Aortic smooth muscle cell (primary cell): ENCODE measurements around a stretch of chr17.

DNA sequence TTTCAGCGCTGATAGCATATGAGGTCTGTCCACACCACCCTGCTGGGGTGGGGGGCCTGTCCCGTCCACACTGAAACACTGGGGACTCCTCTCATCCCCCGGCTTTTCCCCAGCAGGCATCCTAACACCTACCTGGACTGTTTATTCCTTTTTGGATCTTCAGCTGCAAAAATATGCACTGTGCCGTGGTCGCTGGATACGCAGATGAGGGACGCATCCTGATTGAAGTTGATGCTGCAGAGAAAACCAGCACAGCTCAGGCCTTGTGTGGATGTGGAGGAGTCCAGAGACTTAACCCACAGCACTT is 31.1 kb downstream of the WDR45B start:
- RRBS: no CpG with 5 or more reads among the region's 7 CpGs

GRCh38 chr17:82636274-82637125 is 11.7 kb downstream of the WDR45B start:
- RRBS: no CpG with 5 or more reads among the region's 12 CpGs

DNA sequence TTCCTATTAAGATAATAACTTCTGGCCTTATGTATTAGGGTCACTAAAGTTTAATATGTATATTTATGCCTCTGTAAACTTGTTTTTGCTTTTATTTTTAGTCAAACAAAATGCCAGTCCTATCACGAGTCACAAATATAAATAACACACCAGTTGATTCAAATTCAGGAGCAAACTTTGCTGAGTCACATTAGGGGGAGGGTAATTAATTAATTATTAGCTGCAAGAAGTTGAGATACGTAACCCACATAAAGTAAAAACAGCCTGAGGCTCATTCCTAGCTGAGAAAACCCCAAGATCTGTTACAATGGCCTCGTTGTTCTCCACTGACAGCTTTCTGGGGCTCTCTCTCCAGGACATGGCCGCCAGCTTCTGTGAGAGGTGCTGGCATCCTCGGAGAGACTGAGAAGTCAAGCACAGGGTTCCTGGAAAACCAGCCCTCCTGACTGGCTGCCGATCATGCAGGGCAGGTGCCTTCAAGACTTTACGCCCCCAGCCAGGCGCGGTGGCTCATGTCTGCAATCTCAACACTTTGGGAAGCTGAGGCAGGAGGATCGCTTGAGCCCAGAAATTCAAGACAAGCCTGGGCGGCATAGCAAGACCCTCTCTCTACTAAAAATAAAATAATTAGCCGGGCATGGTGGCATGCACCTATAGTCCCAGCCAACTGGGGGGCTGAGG is 11.1 kb downstream of the RAB40B start:
- RRBS: no CpG with 5 or more reads among the region's 12 CpGs

DNA sequence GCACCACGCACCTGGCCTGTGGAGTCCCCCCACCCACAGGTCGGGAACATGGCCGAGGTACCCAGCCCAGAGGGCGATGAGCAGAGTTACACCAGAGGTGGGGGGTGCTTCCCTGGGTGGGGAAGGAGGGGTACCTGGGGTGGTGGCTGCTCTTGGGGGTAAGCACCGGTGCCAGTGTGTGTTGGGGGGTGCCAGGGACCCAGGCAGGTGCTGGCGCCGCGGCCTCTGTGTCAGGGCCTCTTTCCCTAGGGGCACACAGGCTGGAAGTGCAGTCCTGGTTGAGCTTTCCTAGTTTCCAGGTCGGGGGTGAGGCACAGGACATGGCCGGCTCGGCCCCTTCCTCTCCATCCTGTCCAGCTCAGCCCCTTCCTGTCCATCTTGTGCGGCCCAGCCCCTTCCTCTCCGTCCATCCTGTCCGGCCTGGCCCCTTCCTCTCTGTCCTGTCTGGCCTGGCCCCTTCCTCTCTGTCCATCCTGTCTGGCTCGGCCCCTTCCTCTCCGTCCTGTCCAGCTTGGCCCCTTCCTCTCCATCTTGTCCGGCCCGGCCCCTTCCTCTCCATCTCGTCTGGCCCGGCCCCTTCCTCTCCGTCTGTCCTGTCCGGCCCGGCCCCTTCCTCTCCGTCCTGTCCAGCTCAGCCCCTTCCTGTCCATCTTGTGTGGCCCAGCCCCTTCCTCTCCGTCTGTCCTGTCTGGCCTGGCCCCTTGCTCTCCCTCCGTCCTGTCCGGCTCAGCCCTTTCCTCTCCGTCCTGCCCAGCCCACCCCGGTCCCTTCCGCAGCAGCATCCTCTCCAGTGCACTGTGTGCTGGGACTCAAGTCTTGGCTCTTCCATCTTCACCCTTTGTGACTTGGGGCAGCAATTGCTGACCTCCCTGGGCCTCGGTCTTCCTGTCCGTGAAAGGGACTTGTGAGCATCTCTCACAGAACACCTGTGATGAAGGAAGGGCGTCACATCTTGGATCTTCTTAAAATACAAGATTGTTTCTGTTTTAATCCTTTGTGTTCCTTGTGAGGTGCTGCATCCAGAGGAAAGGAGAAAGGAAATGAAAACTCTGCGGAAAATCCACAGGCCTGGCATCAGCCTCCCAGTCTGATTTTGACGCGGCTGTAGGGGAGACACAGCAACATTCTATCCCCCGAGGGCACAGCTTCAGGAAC is 5.4 kb upstream of the ZNF750 start:
- RRBS: 100% methylated on average over 5 of the region's 37 CpGs

DNA sequence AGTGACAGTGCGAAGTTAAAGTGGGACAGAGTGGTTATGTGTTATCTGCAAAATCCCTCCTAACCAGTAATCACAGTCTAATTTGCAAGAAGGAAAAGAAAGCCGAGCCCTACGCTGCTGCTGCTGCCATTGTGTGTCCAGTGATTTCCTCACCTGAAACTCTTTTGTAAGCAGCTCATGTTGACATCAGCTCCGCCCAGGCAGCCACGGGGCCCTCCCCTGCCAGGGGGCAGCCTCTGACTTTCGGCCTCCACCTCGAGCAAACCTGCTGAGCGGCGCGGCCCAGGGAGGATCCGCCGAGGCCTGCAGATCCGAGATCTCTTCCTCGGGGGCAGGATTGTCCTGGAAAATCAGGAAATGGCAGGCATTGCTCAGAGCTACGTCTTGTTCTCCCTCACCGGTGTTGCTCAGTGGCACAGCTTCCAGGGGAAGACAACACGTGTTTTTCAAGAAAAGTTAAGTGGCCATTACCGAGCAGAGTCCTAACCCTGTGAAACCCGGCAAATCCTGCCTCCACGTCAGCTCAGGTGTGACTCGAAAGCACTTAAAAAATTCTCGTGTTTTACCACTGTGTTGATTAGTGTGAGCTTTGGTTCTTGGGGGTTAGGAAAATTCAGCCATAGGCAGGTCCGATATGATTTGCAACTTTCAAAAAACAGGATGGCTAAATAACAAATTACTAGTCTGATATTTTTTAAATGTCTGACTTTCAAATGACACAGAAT is 35.7 kb upstream of the ZNF750 start:
- RRBS: 95% methylated on average over 3 of the region's 23 CpGs

DNA sequence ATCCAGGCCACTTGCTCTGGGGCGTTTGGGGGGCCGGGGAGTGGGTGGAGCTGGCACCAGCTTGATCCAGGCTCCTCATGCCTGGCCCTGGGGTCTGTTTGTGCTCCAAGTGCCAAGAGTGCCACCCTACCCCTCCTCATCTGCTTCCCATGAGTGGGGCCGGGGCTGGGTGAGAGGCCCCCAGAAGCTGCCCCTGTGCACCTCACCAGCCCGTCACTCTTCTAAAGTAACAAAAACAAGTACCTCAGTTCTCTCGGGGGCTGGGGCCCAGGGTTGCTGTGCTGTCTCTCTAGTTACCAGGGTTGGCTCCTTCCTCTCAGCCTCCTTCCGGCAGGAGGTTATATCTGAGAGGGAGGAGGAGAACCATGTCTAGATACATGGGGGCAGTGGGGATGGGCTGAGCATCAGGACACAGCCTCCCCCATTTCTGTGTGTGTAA is 101.9 kb upstream of the ZNF750 start:
- RRBS: no CpG with 5 or more reads among the region's 6 CpGs

- RRBS: no CpG with 5 or more reads among the region's 12 CpGs
Observed at GRCh38 chr17:82947386-82948142, 104.0 kb downstream of the B3GNTL1 start.

GRCh38 chr17:82985867-82986511 is 65.6 kb downstream of the B3GNTL1 start:
- RRBS: 58% methylated on average over 2 of the region's 21 CpGs

DNA sequence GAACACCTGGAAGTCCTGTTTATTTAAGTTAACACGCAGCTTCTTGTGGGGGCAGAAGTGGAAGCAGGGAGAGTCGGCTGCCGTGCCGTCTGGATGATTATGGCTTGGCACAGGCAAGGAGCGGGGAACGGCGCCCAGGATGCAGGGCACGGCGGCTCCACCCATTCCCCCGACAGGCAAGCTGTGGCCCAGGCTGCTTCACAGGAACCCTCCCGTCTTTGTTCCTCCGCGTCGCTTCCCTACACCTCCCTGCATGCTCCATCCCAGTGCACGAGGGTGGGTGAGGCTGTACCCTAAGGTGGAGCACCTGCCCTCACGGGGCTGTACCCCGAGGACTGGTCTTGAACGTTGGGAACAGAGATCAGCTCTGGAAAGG is 40.9 kb downstream of the B3GNTL1 start:
- RRBS: no CpG with 5 or more reads among the region's 18 CpGs

DNA sequence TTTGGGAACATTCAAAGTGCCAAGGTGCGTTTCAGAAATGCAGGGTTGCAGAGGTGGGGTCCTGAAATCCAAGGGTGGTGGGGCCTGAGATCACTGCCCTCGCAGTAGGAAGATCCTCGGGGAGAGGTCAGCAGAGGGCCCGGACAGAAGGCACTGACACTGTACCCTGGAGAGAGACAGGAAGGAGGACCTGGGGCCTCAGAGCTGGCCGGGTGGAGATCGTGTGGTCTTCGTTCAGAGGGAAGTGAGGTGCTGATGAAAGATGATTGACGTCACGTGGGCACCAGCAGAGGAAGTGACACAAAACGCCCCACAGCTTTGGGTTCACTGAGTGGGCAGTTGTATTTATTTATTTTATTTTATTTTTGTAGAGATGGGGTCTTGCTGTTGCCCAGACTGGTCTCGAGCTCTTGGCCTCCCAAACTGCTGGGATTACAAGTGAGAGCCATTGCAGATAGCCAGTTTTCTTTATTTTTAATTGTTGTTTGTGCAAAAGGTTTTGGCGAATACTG is 2.5 kb upstream of the B3GNTL1 start:
- RRBS: 96% methylated on average over 2 of the region's 12 CpGs

DNA sequence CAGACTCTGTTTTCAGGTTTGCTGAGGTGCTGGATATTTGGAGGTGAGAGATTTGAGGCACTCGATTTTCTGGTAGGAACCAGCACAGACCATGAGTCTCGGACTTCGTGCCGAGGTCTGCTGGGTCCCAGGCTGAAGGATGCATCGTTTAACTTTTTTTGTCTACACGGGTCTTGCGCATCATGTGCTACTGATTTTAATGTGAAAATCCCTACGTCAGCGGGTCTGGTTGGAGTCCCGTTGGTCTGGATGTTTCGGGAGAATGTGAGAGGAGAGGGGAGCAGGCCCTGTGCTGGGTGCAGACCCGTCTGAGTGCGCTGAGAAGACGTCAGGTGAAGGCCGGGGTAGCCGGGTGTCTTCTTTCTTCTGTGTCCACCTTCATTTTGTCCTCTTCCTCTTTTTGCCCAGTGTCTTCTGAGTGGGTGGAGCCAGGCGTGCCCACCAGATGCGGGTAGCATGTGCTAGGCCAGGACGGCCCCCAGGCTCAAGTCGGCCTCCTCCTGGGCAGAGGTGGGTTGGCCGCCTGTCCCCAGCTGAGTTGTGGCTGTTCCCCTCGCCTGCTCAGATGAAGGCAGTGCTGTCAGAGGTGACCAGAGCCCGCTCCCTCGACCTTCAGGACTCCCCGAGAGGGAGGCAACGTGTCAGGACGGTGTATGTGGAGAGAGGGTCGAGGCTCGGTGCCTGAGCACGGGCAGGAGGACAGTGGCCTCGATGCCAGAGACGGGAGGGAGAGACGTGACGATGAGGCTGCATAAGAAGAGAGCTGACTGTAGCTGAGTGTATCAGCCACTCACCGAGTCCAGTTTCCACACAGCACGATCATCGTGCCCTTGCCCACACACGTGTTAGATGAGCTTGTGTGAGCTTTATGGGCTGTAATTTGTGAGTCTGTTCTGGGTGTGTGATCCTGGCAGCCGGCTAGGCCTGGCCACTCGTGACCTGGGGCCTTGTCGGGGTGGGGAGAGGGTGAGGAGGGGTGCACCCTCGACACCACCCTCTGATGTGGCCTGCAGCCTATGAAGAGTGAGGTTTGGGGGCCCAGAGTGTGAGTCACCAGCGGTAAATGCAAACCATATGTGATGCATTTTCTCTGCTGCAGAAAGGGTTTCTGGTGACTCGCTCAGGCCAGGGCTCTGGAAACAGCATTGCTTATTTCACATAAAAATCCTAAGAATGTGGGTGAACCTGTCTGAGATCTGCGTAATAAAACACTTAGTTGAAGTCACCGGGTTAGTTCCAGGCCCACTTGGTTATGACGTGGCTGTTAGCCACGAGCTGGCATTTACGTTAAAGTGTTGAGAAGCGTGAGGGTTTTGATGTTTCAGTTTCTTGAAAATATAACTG is 3.7 kb downstream of the METRNL start:
- RRBS: no CpG with 5 or more reads among the region's 50 CpGs

DNA sequence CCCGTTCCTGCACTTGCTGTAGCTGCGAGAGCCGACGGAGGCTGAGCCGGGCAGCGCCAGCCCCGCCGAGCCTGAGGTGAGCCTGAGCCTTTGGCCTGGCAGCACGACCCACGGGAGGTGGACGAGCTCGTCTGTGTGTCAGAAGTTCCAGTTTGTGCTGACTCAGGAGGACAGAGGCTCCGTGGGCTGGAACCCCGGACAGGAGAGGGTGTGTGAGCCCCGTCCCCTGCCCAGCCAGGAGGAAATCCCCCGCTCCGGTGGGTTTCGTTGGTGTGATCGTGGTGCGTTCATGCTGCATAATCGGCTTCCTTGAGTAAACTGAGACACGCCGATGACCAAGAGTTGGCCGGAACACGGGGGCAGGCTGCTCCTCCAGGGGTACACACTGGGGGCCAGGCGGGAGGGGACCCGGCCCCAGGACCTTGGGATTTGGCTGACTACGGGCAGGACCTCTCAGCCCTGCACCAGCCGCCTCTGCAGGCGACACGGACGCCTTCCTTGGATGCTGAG is 8.4 kb downstream of the METRNL start:
- RRBS: 79% methylated on average over 18 of the region's 32 CpGs

- RRBS: 90% methylated on average over 4 of the region's 22 CpGs
Observed at GRCh38 chr17:83088604-83089213, 9.3 kb downstream of the METRNL start.

GRCh38 chr17:83089214-83090202 is 10.1 kb downstream of the METRNL start:
- RRBS: 63% methylated on average over 11 of the region's 55 CpGs

DNA sequence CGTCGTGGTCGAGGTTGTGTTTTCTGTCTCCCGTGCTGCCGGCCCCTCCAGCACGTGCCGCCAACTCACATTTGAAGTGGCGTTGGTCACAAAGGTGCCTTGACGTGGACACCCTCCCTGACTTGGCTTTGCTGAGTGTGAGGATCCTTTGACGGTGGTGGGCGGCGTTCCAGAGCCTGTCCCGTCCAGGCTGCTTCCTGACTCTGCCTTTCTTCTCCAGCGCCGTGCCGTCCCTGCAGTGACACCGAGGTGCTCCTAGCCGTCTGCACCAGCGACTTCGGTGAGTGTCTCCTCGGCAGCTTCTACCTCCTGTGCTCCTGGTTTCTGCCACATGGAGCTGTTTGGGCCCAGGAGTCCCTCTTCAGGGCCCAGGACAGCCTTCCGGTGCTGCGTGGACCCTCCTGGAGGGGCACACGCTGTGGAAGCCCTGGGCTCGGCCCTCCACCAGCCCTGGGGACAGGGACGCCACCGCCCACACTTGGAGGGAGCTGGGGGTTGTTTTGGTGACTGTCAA is 13.6 kb downstream of the METRNL start:
- RRBS: no CpG with 5 or more reads among the region's 27 CpGs

DNA sequence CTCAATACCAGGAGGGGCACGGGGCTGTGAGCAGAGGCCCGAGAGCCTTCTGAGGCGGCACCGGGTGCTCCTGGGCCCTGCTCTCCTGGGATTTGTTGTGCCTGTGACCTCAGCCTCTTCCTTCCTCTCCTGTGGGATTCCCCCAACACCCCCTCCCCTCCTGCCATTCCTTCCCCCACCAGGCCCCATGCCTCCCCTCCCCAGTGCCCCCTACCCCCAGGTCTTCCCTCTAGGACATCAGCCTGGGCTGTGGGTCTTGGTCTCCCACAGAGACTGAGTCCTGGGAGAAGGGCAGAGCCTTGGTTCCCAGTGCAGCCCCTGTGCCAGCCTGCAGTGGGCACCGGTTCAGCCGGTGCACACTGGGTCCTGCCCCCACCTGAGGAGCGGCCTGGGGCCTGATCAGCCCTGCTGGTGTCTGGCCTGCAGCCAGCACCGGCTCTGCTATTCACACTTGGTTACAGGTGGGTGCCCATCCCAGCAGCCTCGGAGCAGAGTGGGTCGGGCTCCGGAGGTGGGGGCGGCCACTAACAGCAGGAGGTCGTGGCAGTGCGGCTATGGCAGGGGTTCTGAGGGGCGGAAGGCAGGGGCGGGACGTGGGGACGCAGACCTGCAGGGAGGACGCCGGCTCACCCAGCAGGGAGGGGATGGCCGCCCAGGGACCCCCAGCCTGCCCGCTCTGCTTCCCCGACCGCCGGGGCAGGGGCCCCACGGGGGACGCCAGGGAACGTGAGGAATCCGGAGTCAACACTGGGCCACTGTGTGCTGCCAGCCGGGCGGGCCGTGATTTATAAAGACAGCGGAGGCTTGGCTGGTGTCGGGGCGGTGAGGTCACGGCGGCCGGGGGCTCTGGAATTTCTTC is 20.1 kb downstream of the METRNL start:
- RRBS: 7% methylated on average over 30 of the region's 38 CpGs

- RRBS: no CpG with 5 or more reads among the region's 21 CpGs
Observed at GRCh38 chr17:83107737-83108537, 28.5 kb downstream of the METRNL start.

DNA sequence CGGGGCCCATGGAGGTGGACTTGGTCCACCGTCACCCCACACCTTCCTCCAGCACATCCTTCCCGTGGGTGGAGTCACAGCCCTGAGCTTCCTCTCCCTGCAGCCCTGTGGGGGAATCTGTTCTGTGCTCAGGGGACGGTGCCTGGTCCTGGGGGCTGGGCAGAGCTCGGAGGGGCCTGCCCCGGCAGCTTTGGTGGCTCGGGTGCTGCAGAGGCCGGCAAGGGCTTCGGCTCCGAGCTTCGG is 36.4 kb downstream of the METRNL start:
- RRBS: no CpG with 5 or more reads among the region's 11 CpGs